HTERT-HM (cell line): ENCODE measurements around the genes TRO, KLF8, NBDY and SPIN2A.

- RRBS: 20% methylated on average over 19 of the region's 81 CpGs
Observed at GRCh38 chrX:53683645-53684717, 2.5 kb downstream of the HUWE1 start.

GRCh38 chrX:53937441-53938629 lies 106.4 kb downstream of the PHF8 start:
- RRBS: no CpG with 5 or more reads among the region's 17 CpGs

- RRBS: no CpG with 5 or more reads among the region's 8 CpGs
Observed at GRCh38 chrX:54045714-54046196, 1.5 kb upstream of the PHF8 start.

DNA sequence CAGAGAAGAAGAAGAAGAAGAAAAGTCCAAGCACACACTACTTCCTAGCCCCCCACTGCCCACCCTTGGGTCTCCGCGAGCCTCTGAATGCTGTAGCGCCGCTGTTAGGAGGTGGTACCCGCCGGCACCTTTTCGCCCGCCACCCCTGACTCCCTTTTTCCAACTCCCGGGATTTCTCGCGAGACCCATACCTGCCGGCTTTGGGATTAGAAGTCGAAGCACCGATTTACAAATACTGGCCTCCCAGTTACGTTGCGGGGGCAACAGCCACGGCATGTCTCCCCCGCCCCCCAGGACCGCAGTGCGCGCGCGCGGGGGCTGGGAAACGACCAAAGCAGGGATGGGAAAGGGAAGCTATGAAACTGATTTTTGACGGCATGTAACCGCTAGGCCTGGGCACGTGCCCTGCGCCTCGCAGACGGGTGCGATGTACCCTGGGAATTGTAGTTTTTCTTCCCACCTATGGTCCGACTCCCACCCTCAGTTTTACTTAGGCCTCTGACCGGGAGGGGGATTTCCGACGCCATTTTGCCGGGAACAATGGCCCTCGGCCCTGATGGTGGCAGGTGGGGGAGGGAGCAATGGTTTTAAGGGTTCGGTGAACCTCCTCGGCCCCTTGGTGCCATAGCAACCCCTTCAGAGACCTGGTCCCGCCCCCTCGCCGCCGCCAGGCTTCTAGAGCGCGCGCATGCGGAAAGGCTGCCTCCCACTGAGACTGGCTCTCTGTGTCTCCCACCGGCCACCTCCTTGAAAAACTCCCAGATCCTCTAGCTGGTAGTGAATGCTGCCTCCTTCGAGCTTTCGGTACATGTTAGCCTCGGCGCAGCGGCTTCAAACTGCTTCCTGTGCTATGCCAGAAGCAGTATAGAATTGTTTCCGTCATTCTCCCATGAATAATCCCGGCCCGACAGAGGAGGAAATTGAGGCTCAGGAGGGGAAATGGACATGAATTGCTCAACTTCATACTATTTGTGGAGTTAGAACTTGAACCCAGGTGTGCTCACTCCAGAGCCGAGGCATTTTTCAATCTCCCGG lies 81.5 kb upstream of the TSR2 start:
- RRBS: no CpG with 5 or more reads among the region's 59 CpGs

DNA sequence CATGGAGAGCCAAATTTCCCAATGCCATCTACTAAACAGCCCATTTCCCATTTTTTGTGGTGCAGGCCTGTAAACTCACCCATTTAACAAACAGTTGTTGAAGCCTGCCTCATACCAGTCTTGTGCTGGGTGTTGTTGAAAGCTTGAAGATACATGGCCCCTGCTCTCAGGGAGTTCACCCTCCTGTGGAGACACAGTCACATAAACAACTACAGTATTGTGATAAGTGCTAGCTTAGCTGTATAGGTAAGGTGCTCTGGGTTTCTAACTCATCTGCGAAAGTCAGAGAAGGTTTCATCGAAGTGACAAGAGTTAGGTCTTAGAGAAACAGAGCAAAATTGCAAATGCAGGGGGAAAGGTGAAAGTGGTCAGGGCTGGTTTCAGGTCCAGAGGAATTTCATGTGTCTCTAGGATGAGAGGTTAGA lies 1.2 kb upstream of the GNL3L start:
- RRBS: no CpG with 5 or more reads among the region's 2 CpGs

- RRBS: no CpG with 5 or more reads among the region's 2 CpGs
Observed at GRCh38 chrX:54774406-54775255, 23.4 kb downstream of the ITIH6 start.

GRCh38 chrX:54920455-54920990 lies at the start of gene TRO:
TRO (plus strand) TSS chrX:54920824.
- RRBS: no CpG with 5 or more reads among the region's 10 CpGs

DNA sequence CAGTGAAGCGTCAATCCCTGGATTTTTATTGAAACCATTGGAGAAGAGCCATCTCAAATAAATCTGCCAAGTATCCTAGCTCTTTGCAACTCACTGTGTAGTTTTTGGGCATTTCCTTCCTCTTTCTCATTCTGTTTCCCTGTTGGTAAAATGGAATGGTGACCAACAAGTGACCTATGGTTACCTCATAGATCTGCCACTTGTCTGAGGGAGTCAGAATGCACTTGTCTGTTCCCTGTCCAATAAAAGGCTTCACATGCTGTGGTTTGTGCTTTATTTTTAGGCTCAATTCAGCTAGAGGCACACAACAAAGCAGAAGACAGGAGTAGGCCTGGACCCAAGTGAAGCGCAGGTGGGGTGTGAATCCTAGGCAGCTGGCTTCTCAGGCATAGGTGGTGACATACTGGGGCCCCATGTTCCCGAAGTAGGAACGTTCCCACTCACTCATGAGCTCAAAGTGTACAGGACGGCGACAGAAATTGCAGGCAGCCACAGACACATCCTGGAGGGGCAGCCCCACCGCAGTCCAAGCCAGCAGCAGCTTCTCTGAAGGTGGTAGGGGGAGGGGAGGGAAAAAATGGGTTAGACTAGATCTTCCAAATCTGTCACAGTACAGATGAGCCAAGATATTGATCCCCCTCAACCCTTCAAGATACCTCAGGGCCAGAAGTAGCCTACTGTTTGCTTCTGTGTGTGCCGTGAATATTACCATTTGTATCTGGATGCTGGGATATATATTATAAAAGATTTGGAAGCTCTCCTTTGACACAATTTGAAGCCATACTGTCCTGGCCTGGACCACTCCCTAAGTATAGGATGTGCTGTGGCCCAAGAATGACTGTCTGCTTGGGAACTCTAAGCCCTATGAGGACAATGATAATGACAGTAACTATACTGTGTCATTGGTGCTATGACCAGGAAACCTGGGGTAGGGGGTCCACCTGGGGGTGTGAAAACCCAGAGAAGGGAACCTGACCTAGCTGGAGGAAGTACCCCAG lies 8.9 kb downstream of the APEX2 start:
- RRBS: no CpG with 5 or more reads among the region's 8 CpGs

- RRBS: no CpG with 5 or more reads among the region's 2 CpGs
Observed at GRCh38 chrX:56017142-56017477, 215.0 kb upstream of the KLF8 start.

DNA sequence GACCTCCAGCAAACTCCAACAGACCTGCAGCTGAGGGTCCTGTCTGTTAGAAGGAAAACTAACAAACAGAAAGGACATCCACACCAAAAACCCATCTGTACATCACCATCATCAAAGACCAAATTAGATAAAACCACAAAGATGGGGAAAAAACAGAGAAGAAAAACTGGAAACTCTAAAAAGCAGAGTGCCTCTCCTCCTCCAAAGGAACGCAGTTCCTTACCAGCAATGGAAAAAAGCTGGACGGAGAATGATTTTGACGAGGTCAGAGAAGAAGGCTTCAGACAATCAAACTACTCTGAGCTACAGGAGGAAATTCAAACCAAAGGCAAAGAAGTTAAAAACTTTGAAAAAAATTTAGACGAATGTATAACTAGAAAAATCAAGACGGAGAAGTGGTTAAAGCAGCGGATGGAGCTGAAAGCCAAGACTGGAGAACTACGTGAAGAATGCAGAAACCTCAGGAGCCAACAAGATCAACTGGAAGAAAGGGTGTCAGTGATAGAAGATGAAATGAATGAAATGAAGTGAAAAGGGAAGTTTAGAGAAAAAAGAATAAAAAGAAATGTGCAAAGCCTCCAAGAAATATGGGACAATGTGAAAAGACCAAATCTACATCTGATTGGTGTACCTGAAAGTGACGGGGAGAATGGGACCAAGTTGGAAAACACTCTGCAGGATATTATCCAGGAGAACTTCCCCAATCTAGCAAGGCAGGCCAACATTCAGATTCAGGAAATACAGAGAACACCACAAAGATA lies 47.2 kb upstream of the KLF8 start:
- RRBS: no CpG with 5 or more reads among the region's 8 CpGs

- RRBS: 3% methylated on average over 5 of the region's 18 CpGs
Observed at GRCh38 chrX:56232121-56232585, at the start of gene KLF8. KLF8 (plus strand) TSS chrX:56232356.

- RRBS: 5% methylated on average over 7 of the region's 38 CpGs
Observed at GRCh38 chrX:56232586-56233594, 734 bp downstream of the KLF8 start.

DNA sequence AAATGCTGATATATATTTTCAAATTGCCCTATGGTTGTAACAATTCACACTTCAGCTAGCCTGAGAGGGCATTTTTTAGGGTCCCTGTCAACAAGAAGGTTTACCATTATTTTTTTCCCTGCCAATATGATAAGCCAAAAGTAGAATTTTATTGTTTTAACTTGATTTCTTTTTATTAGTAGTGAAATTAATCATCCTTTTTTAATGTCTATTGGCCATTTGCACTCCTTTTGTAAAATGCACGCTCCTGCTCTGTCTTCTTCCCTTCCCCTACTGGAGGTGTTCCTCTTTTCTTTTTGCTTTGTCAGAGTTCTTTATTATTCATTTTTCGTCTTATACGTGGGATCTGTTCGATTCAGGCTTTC lies 531 bp upstream of the UBQLN2 start:
- RRBS: no CpG with 5 or more reads among the region's 4 CpGs

DNA sequence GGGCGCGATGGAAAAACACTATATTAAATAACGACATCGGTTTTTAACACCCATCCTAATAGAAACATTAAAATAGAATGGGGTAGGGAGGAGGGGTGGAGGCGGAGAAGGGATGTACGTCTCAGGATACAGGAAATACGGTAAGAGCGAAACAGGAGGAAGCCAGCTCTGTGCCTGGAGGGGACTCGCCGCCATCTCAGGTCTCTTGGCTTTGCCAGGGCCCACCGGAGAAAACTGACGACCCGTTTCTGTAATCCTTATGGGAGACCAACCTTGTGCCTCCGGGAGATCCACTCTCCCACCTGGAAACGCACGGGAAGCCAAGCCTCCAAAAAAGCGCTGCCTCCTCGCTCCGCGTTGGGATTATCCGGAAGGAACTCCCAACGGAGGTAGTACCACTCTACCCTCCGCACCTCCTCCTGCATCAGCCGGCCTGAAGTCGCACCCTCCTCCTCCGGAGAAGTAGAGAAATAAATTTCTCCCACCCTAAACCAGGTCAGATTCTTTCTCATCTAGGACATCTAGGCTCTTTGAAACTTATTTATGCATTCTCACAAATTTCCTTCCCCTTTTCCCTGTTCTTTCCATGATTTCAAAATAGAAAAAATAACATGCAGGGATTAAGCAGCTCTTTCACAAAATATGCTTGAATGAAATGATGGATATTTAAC lies at the start of gene NBDY:
Gene NBDY (plus strand): TSS at position 149 of the 671 bp plus-strand sequence.
- RRBS: 6% methylated on average over 14 of the region's 26 CpGs

GRCh38 chrX:56800591-56801204 lies 71.7 kb downstream of the NBDY start:
- RRBS: no CpG with 5 or more reads among the region's 8 CpGs

- RRBS: no CpG with 5 or more reads among the region's 31 CpGs
Observed at GRCh38 chrX:57136777-57137953, at the start of gene SPIN2A. SPIN2A (minus strand) TSS chrX:57137397.

DNA sequence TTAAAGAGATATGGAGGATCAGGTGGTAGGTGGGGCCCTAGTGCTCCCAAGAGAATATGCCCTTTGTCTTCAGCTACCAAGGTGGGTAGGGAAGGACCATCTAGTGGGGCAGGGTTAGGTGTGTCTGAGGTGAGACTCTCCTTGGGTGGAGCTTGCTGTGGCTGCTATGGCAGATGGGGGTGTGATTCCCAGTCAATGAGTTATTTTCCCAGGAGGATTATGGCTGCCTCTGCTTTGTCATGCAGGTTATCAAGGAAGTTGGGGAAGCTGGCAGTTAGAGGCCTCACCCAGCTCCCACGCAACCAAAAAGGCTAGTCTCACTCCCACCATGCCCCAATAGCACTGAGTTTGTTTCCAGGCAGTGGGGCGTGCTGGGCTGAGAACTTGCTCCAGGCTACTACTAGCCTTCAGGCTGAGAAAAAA lies 18.0 kb upstream of the SPIN2A start:
- RRBS: no CpG with 5 or more reads among the region's 2 CpGs

GRCh38 chrX:57591165-57591578 lies 639 bp upstream of the ZXDB start:
- RRBS: no CpG with 5 or more reads among the region's 7 CpGs

DNA sequence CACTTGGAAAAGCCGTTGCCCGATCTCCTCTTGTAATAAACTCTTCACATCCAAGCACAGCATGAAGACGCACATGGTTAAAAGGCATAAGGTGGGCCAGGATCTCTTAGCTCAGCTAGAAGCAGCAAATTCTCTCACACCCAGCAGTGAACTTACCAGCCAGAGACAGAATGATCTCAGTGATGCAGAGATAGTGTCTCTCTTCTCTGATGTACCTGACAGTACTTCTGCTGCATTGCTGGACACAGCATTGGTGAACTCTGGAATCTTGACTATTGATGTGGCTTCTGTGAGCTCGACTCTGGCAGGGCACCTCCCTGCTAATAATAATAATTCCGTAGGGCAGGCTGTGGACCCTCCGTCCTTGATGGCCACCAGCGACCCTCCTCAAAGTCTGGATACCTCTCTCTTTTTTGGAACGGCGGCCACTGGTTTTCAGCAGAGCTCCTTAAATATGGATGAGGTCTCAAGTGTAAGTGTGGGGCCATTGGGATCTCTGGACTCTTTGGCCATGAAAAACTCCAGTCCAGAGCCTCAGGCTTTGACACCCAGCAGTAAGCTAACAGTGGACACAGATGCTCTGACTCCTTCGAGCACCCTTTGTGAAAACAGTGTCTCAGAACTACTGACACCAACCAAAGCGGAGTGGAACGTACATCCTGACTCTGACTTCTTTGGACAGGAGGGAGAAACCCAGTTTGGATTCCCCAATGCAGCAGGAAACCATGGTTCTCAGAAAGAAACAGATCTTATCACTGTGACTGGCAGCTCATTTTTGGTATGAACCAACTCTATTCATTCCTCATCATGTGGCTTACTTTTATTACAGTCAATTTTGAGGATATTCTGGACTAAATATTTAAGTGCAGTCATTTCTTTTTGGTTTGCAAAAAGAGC lies 2.1 kb downstream of the ZXDB start:
- RRBS: no CpG with 5 or more reads among the region's 12 CpGs

- RRBS: no CpG with 5 or more reads among the region's 13 CpGs
Observed at GRCh38 chrX:57910601-57911314, 500 bp upstream of the ZXDA start.